ENCODE measurements around the genes GMCL1 and PAIP2B.

- PRO-cap = no peak
- RRBS, 2 experiments = no CpG with 5 or more reads among the region's 12 CpGs
Measured at GRCh38 chr2:69769983-69770788, 28.3 kb downstream of the ANXA4 start.

GRCh38 chr2:69781271-69781807 lies 39.4 kb downstream of the ANXA4 start:
- PRO-cap = no peak

DNA sequence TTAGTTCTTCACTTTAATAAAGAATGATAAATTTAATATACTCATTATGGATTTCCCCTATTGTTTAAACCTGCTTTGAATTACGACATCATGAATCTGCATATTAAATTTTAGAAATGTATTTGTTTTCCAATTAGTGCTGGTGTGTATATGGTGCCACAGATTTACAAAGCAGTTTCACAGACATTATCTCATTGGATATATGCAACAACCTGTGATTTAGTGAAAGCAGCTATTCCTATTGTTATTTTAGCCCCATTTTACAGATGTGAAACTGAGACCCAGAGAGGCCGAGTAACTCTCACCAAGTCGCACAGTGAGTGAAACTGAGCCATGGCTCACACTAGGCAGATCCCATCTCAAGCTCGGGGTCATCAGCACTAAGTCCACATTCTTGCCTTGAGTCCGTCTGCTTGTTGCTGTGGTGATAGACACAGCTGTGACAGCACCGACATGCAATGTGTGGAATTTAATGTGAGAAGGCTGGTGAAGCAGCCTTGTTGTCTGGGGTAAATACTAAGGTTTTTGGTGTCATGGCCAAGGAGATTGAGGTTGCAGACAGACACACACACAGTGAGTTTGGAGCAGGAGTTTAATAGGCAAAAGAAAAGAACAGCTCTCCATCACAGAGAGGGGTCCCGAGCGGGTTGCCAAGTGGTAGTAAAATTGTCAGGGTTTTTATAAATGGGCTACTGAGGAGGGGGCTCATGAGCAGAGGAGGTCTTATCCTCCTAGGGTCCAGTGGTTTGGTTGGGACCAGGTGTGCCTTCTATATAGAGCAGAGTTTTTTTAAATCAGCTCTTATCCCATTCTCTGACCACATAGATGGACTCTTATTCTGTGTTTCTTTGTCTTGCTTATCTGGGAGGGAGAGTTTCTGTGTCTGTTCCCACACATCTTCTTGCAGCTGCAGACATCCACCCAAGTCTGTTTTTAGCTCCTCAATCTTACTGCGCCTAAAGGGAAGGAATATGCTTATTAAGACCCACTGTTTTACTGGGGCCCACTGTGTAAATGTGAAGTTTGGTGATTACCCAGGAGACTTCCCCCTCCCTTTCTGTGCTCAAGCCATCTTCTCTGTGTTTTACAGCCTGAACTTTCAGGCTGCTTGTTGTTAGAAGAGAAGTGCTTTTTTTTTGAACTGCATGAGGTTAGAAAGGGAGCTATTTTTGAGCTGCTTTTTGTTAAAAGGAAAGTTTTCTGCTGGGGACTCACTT lies 40.1 kb upstream of the GMCL1 start:
- PRO-cap = no peak
- RRBS, 2 experiments = no CpG with 5 or more reads among the region's 9 CpGs

- PRO-cap = bidirectional peak, plus-strand start at chr2:69829097, minus-strand start at chr2:69829070; bidirectional peak, plus-strand start at chr2:69829287, minus-strand start at chr2:69829215; bidirectional peak, plus-strand start at chr2:69829665, minus-strand start at chr2:69829486
- RRBS, 2 experiments = 1% methylated on average over 22 of the region's 74 CpGs
Measured at GRCh38 chr2:69828928-69829974, at the start of gene GMCL1. TSS of gene GMCL1 (plus strand) at chr2:69829660.

DNA sequence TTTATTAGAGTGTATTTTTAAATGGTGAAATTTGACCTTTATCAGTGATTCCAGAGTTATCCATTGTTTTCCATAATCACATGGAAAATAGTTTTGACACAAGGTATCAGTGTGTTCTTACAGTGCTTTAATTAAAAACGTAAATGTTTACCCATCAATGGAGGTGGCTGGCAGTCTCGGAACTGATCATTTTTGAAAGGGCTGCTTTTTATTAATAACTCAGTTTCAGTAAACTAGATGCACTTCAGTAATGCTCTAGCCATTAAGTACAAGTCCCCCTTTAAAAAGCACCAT lies 3.8 kb downstream of the MXD1 start:
- PRO-cap = no peak
- RRBS, 2 experiments = no CpG with 5 or more reads among the region's 2 CpGs

DNA sequence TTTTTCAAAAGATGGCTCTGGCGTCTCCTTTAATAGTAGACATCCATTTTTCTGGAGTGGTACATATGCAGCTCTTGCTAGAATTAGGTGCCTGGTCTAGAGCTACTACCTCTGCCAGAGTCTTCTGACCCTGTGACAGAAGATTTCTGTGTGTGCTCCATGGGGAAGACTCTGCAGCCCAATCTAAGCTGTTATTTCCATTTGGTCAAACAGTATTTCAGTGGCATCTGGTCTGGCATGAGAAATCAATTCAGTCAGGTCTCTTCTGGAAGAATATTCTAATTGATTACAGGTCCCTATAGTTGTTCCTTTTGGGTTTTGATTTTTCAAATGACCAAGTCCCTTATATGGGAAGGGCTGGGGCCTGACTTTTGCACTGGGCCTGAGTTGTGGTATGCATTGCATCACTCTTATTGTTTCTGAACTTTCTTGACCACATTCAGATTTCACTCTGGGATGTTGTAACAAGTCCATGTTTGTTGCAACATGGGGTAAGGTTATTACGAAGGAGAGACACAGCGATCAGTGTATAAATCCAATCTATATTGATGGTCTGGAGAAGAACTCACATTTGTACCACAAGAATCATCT lies 12.1 kb downstream of the MXD1 start:
- PRO-cap = no peak
- RRBS, 2 experiments = no CpG with 5 or more reads among the region's 3 CpGs

GRCh38 chr2:69975812-69976525 lies 14.5 kb upstream of the ASPRV1 start:
- PRO-cap = no peak
- RRBS, 2 experiments = no CpG with 5 or more reads among the region's 14 CpGs

- PRO-cap = no peak
- RRBS, 2 experiments = no CpG with 5 or more reads among the region's 14 CpGs
Measured at GRCh38 chr2:70009783-70011002, 48.8 kb upstream of the ASPRV1 start.

DNA sequence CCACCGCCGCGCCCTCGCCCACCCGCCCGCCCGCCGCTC lies within 50 bp of the PCBP1 start:
- PRO-cap = no peak
- RRBS, 2 experiments = under 1% methylated on average over 5 of the region's 8 CpGs

DNA sequence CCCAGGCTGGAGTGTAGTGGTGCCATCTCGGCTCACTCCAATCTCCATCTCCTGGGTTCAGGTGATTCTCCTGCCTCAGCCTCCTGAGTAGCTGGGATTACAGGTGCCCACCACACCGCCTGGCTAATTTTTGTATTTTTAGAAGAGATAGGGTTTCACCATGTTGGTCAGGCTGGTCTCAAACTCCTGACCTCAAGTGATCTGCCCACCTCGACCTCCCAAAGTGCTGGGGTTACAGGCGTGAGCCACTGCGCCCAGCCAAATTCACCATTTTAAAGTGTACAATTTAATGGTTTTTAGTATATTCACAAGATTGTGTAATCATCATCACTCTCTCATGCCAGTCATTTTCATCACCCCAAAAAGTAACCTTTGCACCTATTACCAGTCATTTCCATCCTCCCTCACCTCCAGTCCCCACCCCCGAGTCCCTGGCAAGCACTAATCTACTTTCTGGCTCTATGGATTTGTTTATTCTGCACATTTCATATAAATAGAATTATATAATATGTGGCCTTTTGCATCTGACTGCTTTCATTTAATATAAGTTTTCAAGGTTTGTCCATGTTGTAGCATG lies 10.7 kb downstream of the PCBP1 start:
- PRO-cap = no peak
- RRBS, 2 experiments = no CpG with 5 or more reads among the region's 6 CpGs

DNA sequence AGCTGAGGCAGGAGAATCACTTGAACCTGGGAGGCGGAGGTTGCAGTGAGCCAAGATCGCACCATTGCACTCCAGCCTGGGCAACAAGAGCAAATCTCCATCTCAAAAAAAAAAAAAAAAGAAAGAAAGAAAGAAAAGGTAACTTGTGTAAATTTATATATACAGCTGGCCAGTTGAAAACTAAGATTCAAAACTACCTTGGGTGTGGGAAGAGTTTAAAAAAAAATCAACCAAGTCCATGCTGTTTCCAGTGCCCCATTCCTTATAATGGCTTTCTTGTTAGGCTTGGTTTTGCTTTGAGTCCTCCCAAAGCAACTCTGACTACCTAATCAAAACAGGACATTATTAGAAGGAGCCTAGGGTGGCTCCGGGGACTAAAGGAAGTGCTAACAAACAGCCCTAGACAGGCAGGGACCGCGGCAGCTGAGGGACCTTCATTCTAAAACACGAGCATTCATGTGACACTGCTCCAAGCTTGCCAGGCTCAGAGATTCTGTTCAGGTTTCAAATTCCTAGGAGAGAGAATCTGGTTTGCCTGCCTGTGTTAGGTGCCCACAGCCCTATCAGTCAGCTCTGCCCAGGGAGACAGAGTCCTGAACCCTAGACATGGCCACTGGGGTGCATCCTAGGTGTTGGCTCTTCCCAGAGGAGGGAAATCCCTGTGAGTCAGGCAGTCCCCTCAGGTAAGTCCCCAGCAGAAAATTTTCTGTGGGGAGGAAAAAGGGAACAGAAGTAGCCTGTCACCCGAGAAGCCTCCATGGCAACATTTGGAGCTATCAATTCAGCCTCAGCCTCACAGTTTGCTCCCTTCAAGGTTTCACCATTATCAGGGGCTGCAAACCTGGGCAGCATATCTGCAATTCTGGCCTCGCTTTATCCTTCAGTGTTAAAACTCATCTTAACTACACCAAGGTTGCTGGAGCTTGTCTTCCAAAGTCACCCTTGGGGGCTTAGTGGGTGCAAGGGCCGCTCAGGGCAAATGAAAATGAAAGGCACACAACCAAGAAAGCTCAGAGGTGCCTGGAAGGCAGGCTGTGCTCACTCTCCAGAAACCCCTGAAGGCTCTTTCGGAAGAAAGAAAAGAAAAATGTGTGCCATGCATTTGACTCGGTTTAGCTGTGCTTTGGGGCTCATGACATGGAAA lies 28.4 kb downstream of the PCBP1 start:
- PRO-cap = no peak
- RRBS, 2 experiments = no CpG with 5 or more reads among the region's 11 CpGs

DNA sequence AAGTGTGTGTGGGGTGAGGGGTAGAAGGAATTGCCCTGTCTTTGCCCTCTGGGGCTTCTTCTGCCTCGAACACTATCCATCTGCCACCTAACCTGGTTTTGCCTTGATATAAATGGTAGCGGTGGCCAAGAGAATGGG lies 49.9 kb downstream of the C2orf42 start:
- PRO-cap = no peak
- RRBS, 2 experiments = no CpG with 5 or more reads among the region's 2 CpGs

GRCh38 chr2:70270315-70270620 lies 12.3 kb downstream of the PCYOX1 start:
- PRO-cap = no peak
- RRBS, 2 experiments = 84% methylated on average over 1 of the region's 2 CpGs; no CpG with 5 or more reads in 1 of the 2 experiments

DNA sequence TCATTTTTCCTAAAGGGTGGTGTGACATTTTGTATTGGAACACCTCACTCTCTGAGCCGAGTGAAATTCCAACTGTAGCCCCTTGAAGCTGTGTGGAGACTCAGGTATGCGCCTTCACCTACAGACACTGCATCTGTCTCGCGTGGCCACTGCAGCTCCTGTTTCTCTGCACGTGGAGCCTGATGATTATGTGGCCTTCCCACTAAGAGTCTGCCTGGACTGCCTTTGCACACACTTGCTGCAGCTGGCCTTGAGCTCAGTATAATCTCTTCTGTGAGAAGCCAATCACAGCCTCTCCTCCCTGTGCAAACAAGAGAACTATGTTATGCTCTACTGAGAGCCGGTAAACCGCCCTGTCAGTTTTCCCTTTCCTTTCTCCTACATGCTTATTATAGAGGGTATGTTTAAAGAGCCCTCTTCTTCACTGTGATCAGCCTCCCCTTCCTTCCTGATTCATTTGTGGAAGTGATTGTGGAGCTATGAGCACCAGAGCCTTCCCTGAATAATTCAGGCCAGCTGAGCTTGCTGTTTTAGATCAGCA lies 3.5 kb upstream of the TGFA start:
- PRO-cap = no peak
- RRBS, 2 experiments = no CpG with 5 or more reads among the region's 7 CpGs

DNA sequence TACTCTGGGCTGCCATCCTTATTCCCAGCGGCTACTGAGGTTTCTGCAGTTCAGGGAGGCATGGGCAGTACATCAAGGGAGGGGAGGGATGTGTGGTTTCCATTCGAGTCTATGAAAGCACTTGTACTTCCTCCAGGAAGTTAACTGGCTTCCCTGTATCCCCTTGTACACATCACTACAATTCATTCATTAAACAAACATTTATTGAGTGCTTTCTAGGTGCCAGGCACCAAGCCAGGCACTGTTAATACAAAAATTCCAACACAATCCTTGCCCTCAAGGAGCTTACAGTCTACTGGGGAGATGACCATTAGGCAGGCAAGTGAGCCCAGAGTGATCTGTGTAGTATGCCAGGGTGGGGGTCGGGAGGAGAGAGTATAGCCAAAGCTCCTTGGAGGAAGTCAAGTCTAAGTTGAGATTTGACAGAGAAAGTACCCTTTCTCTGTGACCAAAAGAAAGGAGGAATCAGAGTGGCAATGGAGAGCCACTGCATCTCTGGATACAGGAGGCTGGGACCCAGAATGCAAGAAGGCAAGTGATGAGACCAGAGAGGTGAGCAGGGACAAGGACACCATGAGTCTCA lies 7.4 kb downstream of the ANKRD53 start:
- PRO-cap = no peak
- RRBS, 2 experiments = no CpG with 5 or more reads among the region's 3 CpGs

DNA sequence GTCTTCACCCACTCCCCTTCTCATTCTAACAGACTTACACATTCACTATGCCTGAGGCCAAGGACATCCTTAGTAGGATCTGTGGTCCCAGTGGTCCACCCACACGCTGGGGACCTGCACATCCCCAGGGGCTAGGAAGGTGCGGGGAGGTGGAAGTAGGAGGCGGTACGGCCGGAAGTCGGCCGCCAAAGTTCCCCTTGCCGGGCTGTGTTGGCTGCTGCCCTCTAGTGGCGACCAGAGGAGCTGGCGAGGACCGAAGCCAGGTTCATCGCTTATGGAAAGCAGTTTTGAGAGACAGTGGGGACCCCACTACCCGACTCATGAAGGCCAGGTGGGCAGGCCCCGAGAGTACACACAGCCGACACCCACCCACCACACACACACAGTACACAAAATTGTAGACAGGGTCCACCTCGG lies 6.4 kb upstream of the TEX261 start:
- PRO-cap = bidirectional peak, plus-strand start at position 237 of the sequence, minus-strand start at position 193 of the sequence
- RRBS, 2 experiments = no CpG with 5 or more reads among the region's 16 CpGs

GRCh38 chr2:71129524-71130168 lies 383 bp downstream of the MCEE start:
- PRO-cap = unidirectional peak, plus-strand start at chr2:71129742; bidirectional peak, plus-strand start at chr2:71129998, minus-strand start at chr2:71129927
- RRBS, 2 experiments = 0% methylated on average over 2 to 6 of the region's 34 CpGs

GRCh38 chr2:71226765-71227824 lies at the start of gene PAIP2B:
TSS of gene PAIP2B (minus strand) at chr2:71227103.
- PRO-cap = bidirectional peak, plus-strand start at chr2:71226824, minus-strand start at chr2:71226841; unidirectional peak, minus-strand start at chr2:71227103; unidirectional peak, plus-strand start at chr2:71227653
- RRBS, 2 experiments = 1% methylated on average over 9 of the region's 57 CpGs

- PRO-cap = bidirectional peak, plus-strand start at chr2:71277751, minus-strand start at chr2:71277604
- RRBS, 2 experiments = 3 to 4% methylated on average over 7 of the region's 21 CpGs
Measured at GRCh38 chr2:71277413-71278292, 50.8 kb upstream of the PAIP2B start.

DNA sequence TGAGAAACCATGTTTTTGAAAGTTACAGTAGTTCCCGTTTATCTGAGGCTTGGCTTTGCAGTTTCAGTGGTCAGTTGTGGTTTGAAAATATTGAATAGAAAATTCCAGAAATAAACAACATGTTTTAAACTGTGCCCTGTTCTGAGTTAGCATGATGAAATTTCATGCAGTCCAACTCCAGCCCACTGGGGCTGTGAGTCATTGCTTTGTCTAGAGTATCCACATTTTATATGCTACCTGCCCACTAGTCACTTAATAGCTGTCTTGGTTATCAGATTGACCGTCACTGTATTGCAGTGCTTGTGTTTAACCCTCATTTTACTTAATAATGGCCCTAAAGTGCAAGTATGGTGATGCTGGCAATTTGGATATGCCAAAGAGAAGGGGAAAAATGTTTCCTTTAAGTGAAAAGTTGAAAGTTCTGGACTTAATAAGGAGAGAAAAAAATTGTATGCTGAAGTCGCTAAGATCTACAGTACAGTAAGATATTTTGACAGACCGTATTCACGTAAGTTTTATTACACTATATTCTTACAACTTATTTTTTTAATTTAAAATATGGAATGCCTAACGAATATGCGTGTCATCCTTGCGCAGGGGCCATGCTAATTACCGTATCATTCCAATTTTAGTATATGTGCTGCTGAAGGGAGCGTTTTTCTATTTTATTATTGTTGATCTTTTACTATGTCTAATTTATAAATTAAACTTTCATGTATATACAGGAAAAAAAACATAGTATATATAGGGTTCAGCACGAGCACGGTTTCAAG lies 47.8 kb downstream of the ZNF638 start:
- PRO-cap = no peak
- RRBS, 2 experiments = no CpG with 5 or more reads among the region's 12 CpGs